ENCODE data around the genes HEPHL1 and SESN3.

DNA sequence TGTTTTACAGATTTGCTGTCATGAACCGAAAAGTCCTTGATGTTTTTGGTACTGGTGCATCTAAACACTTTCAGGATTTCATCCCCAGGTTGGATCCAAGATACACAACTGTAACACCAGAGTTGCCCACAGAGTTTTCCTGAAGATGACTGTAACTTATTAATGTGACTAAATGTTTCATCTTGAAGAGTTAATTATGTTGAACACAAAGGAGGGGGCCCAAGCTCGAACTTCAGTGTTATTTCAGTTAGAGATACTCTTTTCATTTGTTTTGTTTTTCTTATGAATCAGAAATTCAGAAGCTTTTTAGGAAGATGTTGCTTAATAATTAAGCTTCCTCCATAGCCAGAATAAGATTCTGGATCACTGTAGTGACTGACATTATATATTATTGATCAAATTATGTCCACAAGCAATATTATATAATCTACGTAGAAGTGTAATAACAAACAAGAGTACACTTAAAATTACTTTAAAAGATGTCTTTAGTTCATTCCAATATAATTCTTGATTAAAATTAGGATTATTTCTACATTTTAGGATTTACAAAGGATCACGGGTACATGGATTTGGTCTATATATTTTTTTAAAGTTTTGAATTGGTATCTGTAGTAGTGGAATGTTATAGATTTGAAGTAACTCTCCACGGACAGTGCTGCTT, 283.6 kb downstream of the TMEM135 start:
- PRO-cap = no peak

- PRO-cap = no peak
Observed at GRCh38 chr11:87330275-87330918, 292.7 kb downstream of the TMEM135 start.

DNA sequence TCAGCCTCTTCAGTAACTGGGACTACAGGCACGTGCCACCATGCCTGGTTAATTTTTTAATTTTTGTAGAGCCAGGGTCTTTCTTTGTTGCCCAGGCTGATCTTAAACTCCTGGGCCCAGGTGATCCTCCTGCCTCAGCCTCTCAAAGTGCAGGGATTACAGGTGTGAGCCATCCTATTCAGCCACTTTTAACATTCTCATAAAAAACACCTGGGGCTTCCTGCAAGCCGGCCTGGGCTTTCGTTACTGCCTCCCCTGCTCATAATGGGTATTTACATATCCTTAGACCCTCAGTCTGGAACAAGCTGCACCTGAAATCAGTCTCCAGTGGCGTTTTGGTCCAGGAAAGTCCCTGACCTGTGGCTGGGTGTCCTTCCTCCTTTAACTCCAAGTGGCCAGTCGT, 320.7 kb downstream of the TMEM135 start:
- PRO-cap = no peak

GRCh38 chr11:88420041-88420718, 82.6 kb upstream of the CTSC start:
- PRO-cap = no peak

- PRO-cap = no peak
Observed at GRCh38 chr11:90095309-90095854, 9.6 kb downstream of the UBTFL1 start.

DNA sequence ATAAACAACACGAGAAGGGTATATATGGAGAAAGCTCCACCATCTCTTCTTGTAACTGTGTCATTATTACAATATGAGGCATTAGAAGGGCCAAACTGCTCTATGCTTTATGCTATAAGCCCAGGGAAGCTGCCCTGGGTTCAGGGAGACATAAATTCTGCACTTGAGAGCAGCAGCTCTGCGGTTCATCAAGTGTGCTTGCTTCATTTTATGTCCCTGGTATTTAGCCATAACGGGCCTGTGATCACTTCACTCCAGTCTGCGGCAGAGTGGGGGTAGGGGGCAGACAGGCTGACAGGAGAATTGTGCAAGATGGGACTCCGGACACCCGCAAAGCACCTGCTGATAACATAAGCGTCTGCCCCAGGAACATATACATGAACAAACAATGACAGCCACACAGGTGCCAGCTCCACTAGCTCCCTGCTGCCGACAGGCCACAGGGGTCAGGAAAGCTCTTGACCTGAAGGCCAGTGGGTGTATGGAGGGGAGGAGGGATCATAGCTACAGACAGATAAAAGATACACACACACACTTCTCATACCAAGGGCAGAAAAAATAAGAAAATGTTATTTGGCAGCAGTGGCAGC, 56.1 kb downstream of the SMCO4 start:
- PRO-cap = no peak

DNA sequence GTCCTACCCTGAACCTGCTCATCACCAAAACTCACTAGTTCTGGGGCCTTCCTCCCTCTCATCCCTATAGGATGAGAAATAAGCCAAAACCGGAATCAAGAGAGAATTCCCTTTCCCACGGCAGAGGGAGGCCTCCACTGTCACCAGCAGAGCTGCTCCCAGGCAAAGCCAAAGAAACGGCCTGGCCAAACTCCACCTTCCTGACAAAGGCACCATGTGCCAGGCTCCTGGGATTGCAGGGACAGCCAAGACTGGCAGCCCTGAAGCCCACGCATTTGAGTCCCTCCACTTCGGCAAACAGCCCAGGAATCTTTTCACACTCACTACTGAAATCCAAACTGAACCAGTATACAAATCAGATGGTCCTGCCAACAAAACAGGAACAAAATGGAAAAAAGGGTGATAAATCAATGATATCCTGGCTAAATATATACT, 6.1 kb downstream of the SMCO4 start:
- PRO-cap = unidirectional peak, plus-strand start at position 244 of the sequence

- PRO-cap = no peak
Observed at GRCh38 chr11:93537750-93538329, 5.4 kb downstream of the SMCO4 start.

DNA sequence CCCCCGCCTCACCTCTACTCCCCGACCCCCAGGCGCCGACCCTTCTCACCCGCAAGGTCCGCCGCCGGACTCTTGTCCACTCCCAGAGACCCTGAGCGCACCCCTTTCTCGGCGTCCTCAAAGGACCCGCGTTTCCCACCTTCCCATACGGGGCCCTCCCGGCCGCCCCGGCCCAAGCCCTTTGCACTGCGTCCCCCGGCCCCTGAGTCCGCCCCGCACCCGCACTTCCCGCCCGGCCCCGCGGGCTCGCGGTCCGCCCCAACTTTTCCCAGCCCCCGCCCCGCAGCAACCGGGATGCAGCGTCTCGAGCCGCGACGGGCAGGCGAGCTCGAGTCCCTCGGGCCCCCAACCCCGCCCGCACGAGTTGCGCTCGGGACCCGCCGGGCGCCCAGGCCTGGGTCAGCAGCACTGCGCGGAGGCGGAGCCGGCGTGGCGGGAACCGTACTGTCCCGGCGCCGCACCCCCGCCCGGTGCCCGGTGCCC, 425 bp downstream of the SMCO4 start:
- PRO-cap = no peak

- PRO-cap = no peak
Observed at GRCh38 chr11:93715987-93716485, 25.3 kb downstream of the TAF1D start.

DNA sequence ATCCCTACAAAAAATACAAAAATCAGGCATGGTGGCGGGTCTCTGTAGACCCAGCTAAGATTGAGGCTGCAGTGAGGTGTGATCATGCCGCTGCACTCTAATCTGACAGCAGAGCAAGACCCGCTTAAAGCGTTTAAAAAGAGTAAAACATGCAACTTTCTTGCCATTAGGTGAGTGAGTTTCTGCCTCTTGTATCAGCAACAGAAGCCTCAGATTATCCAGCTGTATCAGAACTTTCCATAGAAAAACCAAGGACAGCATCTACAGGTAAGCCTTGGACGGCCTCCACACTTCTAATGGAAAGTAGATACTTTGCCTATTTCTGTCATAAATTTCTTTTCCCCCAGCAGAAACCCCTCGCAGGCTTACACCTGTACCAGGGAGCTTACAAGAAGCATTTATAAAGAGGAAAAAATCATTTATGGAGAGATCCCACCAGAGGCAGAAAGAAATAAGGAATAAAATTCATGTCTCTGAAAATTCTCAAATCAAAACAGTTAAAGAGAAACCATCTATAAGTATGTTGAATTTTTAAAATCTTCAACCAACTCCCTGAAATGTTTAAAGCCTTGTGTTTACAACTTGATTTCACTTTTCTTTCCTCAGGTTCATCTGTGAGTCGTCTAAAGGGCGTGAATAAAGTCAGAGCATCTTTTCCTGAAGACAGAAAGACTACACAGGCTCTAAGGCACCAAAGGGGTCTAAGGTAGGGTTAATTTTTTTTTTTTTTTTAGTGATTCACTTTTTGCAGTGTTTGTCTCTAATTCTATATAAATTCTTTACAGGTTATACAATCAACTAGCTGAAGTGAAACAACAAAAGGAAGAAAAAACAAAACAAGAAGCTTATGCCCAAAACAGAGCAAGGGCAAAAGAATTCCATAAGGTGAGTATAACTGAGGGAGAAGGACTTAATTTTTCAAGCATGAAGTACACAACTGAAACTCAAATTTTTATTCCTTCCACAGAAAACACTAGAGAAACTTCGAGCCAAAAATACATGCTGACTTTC, 11.7 kb downstream of the TAF1D start:
- PRO-cap = no peak

DNA sequence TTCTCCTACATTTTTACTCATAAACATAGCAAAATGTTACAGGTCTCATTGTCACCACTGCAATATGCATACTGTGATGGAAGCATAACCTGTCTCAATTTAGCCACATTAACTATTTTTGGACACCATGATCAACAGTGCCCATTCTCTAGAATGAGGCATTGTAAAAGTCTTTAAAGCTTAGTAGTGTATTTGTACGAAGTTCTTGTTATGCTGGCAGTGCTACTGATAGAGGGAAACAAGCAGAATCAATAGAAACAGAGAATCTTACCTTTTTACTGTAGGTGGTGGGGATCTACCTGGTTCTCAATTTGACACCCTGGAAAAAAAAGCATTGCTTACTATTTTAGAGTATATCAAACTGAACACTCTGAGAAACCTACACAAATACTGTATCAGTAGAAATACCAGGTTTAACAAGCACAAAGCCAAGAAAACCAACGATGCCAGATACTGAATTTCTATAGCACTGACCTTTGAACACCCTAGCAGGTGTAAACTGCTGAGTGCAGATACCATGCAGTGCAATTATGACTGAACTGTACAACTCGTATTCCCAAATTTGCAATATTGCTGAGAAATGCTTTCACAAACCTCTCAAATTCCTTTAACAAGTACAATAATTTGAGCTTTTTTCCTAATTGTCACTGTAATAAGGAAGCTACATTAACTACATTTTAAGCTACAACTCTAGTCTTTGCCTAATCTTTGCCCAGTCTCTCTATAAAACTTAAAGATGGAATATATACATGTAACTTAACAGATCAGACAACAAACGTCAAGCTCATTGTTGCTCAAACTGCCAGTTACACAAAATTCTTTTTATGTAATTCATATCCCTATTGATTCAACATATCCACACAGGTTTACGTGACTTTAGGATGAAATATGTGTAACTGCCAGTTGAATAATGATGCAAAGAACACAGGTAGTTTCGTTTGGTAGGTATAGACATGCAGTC, 9.0 kb downstream of the TAF1D start:
- PRO-cap = no peak

DNA sequence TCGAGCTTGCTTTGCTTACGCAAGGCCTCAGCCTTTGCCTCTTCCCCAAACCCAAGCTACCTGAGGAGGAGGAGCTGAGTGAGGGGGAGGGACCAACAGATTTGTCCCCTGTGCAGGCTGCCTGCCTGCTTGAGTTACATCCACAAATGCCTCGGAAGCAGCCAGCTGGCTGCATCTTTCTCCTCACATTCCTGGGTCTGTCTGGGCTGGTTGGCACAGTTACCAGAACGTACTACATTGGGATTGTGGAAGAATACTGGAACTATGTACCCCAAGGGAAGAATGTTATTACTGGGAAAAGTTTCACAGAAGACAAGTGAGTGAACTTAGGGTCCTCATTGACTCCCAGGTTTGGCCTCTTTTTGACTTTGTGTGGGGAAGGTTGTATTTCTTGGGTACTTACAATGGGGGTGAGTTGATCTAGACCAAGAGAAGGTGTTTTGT, at the start of gene HEPHL1:
Gene HEPHL1 (plus strand): TSS at position 132 of the 444 bp plus-strand sequence.
- PRO-cap = no peak

DNA sequence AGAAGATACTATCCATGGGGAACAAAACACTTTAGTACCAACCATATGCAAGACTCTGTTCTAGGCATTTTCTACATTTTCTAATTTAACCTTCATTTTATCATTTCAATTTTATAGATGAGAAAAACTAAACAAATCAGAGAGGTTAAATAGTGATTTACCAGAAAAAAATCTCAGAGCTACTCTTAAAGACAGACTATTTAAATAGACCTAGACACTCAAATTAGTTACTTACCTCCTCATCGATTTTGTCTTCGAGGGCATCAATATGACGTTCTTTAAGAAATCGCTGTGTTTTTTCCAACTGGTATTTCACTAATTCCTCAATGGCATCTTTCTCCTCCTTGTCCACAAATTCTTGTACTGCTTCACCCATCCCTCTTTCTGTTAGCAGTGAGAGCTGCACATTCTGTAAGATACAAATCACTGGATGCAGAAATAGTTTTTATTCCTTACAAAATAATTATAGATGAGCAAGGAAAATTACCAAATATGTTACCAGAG, 34.4 kb downstream of the MRE11 start:
- PRO-cap = no peak

DNA sequence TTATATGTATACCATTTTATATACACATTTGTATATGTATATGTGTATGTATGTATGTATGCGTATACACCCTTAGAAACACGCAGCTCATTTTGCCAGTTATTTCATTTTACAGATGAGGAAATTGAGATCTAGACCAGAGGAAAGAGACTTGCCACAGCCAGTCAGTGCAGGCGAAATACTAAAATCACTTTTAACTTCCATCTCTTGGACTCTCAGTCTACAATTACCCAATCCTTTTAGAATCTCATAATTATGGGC, 638 bp downstream of the C11orf97 start:
- PRO-cap = no peak

- PRO-cap = no peak
Observed at GRCh38 chr11:94536930-94537393, 6.8 kb upstream of the FUT4 start.

- PRO-cap = no peak
Observed at GRCh38 chr11:94546827-94547230, 3.1 kb downstream of the FUT4 start.

- PRO-cap = no peak
Observed at GRCh38 chr11:94801888-94802341, 33.8 kb downstream of the AMOTL1 start.

DNA sequence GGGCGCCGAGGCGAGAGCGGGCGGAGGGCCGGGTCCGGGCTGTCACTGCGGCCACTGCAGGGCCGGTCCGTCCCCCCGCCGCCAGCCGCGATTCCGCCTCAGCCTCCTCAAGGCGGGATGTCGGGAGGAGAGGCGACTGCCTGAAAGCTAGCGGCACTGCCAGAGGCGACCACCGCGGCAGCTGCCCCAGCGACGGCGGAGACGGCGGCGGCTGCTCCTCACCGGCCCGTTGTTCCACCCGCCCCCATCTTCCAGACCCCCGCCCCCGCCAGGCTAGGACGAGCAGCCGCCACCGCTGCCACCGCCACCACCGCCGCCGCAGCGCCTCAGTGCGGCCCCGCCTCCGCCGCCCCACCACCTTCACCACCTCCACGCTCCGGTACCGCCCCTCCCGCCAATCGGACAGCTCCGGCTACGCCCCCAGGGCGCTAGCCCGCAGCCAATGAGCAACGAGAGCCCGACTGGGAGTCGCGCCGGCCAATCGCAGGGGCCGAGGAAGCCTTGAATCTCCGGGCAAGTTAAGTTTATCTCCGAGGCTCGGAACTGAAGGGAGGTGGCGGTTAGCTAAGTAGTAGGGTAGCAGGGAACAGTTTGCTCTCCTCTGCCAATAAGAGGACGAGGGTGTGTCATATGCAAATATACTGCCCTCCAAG, at the start of gene SESN3:
Gene SESN3 (minus strand): TSS at position 333 of the 653 bp plus-strand sequence.
- PRO-cap = bidirectional peak, plus-strand start at position 533 of the sequence, minus-strand start at position 353 of the sequence; bidirectional peak, plus-strand start outside the sequence, minus-strand start at position 611 of the sequence

DNA sequence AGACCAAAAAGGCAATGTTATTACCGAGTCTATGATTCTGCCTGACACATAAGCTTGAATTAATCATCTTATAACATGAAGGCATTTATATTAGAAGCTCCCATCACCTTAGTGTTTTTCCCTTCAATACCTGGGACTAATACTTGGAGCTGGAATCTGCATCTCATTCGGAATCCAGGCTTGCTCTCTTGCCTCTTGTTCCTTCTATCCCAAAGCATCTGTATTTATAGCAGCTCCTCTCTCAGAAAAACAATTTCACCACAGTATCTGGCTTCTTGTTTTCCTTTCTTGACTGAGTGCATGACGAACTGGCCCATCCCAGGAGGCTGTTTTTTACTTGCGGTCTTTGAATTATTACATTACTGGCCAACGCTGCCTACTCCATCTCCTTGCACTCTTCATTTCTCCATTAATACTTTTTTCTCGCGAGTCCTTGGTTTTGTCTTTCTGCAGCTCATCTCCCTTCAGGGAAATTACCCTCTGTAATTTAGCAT, 277.2 kb upstream of the SESN3 start:
- PRO-cap = no peak